OCI-LY7 (cell line): ENCODE results near the gene ZBTB43.

DNA sequence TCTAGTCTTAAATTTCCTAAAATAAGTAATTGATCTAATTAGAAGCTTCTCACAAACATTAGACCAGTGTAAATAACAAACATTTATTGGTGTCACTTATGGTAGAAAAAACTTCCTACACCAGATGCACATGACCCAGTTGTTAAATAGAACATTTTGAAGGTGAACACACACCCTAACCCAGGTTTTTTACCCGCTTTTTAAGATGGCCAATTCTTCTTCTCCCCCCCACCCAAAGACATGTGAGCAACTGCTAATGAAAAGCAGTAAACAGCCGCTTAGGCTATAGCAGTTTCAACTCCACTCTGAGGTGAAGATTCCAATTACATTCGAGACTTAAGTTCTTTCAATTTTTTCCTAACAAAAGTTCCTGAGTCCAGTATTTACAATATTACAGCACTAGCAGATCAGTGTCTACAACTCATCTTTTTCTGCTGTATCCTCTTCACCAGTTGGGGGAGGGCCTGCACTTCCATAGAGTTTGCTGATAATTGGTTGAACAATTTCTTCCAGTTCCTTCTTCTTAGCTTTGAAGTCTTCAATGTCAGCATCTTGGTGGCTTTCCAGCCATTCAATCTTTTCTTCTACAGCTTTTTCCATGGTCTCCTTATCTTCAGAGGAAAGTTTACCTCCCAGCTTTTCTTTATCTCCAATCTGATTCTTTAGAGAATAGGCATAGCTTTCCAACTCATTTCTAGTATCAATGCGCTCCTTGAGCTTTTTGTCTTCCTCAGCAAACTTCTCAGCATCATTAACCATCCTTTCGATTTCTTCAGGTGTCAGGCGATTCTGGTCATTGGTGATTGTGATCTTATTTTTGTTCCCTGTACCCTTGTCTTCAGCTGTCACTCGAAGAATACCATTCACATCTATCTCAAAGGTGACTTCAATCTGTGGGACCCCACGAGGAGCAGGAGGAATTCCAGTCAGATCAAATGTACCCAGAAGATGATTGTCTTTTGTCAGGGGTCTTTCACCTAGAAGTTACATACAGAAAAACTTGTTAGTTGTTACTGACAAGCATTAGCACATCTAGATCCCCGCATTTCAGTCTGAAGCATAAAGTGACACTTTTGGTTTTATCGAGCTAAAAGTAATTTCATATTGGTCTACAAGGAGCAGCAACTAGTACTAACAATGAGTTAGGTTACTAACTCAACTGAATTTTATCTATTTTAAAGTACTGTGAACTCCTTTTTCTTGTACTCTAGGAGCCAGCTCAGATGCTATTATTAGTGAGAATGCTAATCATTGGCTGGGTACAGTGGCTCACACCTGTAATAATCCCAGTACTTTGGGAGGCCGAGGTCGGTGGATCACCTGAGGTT, 4.5 kb downstream of the HSPA5 start:
- PRO-cap: no peak
- RAMPAGE, long total RNA: no peak

GRCh38 chr9:125288515-125289170, 27.0 kb downstream of the GAPVD1 start:
- PRO-cap: no peak
- RAMPAGE, long total RNA: no peak

GRCh38 chr9:125425279-125425641, 163.6 kb downstream of the GAPVD1 start:
- PRO-cap: no peak
- RAMPAGE, long total RNA: no peak

DNA sequence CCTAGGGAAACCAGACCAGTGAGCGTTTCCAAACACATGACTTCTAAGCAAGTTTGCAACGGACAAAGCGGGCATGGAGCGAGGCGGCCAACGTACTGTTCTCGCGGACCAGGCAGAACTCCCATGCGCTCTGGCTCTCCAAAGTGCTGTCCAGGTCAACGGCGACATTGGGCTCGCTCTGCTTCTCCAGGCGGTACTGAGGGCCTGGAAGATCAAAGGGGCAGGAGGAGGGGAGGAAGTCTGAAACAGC, 200.9 kb downstream of the MAPKAP1 start:
- PRO-cap: no peak
- RAMPAGE, long total RNA: no peak

DNA sequence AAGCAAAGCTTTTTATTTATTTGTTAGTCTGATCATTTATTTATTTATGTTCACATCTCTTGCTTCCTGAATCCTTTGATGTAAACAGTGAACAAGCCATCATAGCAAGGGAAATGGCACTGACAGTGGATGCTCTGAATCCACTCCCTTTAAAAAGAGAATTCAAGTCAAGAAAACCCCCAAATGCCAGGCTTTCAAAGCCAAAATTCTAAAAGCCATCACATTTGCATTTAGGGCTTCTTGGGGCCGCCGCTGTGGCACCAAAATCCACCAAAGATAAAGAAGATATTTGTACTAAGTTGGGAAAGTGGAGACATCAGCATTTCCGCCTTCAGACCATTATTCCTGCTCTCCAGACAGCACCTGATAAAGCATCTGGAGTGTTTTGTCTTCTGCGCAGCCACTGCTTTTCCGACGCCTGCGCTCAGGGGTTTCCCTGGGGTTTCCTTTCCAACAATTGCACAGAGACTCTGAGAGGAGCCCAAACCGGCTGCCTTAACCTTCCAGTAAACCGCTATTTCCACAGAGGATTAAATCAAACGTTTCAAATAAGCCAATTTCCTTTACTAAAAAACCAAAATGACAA, 98.7 kb downstream of the MAPKAP1 start:
- PRO-cap: no peak
- RAMPAGE, long total RNA: no peak

- PRO-cap: no peak
- RAMPAGE, long total RNA: no peak
These were observed 75.3 kb downstream of the MAPKAP1 start for GRCh38 chr9:125631726-125632098.

DNA sequence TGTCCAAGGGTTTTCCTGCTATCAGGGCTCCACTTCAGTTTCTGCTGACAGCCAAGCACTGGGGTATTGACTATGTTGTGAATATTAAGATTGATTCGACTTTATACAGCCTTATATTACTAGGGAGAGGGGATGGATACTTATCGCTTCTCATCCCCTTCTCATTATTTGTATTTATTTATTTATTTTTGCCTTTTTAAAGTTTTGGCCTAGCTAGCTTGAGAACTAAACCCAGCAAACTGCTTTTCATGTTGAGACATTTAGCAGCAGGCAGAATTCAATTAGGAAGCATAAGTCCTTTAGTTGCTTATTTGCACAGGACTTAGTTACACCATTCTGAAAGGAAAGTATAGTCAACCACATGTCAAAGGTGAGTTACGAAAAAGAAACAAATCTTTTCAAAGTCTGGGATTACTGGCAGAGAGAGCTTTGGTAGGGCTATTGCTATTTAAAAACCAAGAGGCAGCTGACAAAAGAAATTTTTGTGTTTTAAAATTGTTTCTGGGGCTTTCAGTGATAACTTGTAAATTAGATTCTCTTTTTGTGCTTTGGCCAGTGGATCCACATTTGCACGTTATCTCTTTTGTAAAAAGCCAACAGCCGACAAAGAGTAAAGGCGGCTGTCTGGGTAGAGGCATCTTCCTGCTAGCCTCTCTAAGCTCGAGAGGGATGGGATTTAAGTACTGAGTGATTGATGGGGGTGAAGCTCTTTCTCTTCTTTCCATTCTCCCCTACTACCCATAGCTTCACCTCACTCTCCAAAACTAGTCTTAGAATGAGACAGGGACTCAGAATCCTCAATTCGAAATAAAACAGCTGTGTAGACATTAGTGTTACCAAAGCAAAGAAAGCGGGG, 3.2 kb downstream of the PBX3 start:
- PRO-cap: no peak
- RAMPAGE, long total RNA: no peak

- PRO-cap: no peak
- RAMPAGE, long total RNA: no peak
These were observed 157.4 kb downstream of the PBX3 start for GRCh38 chr9:125904644-125904956.

DNA sequence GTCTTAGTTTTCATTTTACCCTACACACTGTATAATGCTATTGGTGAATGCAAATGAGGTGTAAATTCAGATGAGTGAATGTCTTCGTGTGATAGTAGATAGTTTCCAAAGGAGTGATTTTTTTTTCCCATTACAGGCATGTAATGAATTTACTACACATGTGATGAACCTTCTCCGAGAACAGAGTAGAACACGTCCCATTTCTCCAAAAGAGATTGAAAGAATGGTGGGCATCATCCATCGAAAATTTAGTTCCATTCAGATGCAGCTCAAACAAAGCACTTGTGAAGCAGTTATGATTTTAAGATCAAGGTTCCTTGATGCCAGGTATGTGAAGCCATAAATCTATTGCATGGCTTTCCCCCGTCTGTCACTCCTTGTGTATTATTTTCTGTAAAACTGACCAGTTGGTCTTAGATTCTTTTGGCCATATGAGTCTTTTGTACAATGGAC, 182.4 kb downstream of the PBX3 start:
- PRO-cap: no peak
- RAMPAGE, long total RNA: no peak

DNA sequence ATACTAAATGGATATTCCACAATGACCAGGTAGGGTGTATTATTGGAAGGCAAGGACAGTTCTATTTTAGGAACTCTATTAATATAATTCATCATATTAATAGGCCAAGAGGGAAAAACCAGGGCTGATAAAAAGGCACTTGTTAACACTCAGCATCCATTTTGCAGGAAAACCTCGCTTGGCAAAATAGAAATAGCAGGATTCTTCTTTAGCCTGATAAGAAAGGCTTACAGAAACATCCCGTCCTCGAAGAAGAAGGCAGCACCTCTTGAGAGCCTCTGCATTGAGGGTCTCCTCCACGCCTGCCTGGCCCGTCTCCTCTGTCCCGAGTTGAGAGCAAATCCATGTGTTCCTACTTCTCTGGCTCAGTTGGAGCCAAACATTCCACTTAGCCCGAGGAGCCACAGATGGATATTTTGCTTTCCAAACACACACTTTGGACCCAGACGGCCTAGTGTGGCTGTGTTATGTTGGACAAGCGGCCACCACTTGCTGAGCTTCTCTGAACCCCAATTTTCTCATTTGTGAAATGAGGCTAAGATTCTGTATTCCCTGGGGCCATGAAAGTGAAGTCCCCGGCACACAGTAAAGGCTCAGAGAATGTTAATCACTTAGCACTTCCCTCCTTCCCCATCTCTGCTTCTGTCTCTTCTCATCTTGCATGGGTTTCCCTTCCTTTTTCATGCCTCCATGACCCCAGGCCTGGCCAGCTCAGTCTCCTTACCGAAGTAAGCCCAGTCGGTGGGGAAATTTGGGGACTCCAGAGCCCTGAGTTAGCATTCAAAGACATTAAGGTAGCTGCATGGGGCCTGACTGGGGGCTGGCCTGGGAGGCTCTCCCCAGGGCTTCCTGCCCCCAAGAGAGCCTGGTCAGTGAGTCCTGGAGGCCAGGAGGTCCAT, 181.7 kb upstream of the MVB12B start:
- PRO-cap: no peak
- RAMPAGE, long total RNA: no peak

DNA sequence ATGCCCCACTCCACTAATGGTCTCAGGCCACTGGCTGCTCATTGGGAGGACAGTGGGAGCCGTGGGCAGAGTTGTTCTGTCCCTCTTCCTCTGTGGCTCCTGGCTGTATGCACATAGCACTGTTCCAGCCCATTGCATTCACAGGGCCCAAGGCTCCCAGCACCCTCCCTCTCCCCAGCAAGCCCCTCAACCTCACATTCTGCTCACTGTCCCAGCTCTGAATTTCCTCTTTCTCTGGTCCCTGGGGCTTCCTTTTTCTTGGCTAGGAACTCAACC, 17.2 kb upstream of the MVB12B start:
- PRO-cap: no peak
- RAMPAGE, long total RNA: no peak

GRCh38 chr9:126334801-126335493, 8.3 kb downstream of the MVB12B start:
- PRO-cap: no peak
- RAMPAGE, long total RNA: no peak

DNA sequence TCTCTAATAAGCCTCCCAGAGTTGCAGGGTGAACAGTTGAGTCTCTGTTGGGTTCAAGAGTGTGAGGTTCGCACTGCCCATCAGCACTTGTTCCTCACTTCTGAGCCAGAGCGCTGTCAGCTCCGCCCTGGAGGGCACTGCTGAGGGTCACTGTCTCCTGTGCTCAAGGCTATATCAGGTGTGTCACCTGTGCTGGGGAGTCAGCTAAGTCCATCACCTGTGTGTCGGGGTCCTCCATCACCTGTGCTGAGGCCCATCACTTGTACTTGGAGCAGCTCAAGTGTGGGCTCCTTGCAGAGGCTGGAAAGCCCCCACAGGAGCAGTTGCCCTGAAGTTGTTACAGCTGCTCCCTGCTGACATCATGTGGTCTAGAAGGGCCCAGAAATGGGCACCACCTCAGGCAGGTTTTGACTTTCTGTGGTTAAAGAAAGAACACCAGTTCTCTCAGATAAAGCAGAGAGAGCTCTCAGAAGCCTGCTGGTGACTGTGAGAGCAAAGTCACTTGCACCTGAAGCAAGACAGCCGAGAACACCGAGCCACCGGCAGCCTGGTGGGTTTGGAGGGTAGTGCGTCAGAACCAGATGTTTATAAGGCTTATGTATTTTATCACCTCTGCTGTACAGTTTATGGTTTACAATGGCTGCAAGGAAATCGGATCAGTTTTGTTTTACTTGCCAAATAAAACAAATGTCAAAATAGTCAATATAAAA, 70.4 kb downstream of the MVB12B start:
- PRO-cap: no peak
- RAMPAGE, long total RNA: no peak

DNA sequence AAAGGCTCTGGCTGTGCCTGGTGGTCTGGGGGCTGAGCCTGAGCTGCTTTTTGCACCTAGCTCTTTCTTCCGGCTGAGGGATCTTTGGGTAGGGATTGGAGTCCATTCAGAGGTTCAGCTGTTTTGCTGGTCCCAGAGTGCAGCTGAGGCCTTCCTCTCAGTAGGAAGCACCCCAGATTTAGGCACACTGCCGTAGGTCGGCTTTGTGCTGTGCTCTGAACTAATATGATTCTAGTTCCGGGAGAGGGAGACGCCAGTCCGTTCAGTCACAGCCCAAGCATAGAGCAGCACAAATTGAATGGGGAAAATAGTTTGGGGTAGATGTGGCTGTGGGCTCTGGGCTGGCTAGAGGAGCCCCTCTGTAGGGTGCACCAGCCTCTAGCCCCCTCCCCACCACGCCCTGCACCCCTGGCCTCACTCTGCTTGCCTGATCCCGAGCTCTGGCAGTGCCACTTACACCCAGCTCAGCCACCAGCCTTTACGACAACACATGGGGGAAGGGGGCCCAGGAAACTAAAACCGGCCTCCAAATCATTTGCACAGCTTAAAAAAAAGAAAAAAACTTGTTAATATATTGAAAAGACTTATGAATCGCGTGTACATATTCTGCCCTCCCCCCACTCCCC, 3.2 kb downstream of the LMX1B start:
- PRO-cap: no peak
- RAMPAGE, long total RNA: no peak

DNA sequence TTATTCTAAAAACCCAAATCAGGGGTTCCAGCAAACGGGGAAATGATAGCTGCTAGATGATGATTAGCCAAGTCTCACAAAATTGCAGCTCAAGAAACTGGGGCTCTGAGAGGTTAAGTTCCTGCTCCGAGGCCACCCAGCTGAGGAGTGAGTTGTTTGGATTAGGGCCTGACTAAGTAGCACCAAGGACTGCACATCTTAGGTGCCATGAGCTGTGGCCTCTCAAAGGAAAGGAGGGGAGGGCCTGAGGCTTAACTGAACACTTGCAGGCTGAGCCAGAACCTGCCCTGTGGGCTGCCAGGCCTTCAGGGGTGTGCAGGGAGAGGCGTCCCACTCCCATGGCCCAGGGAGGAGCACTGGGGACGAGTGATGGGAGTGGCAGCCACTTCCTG, 21.9 kb downstream of the LMX1B start:
- PRO-cap: no peak
- RAMPAGE, long total RNA: no peak

DNA sequence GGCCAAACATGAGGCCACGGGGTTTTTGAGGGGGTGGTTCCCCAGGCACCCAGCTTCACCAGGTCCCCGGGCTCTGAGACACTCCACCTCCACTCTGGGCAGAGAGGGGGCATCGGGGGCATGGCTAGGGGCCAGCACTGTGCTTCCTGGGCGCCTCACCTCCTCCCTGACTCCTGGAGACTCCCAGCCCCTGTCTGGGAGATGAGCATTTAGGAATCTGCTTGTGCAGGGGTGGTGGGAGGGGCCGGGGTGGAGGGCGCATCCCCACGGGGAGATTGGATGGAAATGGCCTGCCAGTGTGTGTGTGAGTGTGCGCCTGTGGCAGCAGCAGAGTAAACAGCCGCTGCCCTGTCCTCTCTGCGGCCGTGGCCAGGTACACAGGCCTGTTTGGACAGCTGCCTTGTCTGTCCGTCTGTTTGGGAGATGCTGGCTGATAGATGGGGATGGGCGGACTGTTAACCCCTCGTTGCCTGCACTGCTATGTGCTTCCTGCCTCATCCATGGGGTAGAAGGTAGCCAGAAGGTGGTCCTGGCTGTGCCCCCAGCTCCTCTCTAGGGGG, 59.9 kb downstream of the LMX1B start:
- PRO-cap: no peak
- RAMPAGE, long total RNA: no peak

DNA sequence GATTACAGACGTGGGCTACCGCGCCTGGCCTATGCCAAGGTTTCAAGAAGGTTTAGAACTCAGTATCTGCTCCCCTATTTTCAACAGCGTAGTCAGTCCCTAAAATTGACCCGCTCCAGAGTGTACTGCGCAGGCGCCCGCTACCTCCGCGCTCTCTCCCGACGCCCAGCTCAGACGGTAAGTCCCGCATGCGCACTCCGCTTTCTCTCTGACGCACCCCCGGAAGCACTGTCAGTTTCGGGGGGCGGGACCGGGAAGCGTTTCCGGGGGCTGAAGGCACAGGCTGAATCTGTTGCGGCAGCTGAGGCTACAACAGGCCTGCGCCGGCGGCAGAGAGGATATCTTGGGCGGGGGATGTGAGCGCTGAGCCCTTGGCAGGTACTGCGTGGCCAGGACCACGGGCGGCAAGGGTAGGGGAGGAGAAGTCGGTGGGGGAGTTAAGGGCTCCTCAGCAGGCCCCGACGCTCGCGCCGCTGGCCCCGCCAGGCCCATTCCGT, at the start of gene ZBTB43:
TSS of gene ZBTB43 (plus strand) at position 286 of the 497 bp plus-strand sequence.
- PRO-cap: bidirectional peak, plus-strand start at position 263 of the sequence, minus-strand start at position 176 of the sequence
- RAMPAGE, long total RNA: start-site peak on the plus strand centred at position 264 of the sequence, 46 bp wide, 69 and 29 reads in 2 replicates

DNA sequence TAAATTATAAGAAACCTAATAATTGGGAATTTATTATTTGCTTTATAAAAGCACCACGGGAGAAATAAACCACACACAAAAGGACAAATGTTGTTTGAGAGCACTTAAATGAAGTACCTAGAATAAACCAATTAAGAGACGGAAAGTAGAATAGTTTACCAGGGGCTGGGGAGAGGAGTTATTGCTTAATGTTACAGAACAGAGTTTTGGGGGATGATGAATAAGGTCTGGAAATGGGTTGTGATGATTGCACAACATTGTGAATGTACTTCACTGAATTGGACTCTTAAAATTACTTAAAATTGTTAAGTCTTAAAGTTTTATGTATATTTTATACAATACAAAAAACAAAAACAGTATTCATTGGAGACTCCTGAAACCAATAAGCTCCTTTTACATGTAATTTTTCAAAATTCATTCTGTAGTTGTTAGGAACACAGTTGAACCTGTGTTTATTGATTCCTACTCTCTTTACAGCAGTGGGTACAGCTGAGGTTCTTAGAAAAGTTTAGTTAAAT, 1.5 kb downstream of the ZBTB43 start:
- PRO-cap: no peak
- RAMPAGE, long total RNA: no peak

- PRO-cap: no peak
- RAMPAGE, long total RNA: no peak
These were observed 8.5 kb downstream of the ZBTB43 start for GRCh38 chr9:126813090-126813896.

- PRO-cap: no peak
- RAMPAGE, long total RNA: no peak
These were observed 90.8 kb downstream of the RALGPS1 start for GRCh38 chr9:127005198-127005973.